Osteocyte (in vitro differentiated cells): ENCODE results near the genes PPARD, TEAD3 and CLPSL1.

DNA sequence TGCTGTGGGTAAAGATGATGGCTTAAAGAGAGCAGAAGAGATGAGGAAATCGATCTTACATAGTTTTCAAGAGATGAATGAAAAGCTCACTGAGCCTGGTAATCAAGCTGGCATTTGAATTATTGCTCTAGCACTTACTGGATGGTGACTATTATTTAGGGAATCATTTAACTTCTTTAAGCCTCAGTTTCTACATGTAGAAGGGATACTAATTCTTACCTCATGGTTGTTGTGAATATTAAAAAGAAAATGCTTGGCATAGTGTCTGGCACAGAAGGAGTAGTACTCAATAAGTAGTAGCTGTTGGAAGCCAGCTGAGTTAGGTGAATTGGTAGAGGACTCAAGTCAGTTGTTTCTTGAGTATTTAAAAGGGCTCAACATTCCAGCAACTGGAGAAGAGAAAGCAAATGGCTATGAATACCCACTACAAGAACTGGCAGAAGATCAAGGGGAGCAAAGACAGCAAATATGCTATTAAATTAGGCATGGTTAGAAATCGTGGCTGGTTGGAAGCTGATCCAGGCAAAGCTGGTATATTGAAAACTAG is 121.9 kb downstream of the ANKS1A start:
- PRO-cap: no peak

DNA sequence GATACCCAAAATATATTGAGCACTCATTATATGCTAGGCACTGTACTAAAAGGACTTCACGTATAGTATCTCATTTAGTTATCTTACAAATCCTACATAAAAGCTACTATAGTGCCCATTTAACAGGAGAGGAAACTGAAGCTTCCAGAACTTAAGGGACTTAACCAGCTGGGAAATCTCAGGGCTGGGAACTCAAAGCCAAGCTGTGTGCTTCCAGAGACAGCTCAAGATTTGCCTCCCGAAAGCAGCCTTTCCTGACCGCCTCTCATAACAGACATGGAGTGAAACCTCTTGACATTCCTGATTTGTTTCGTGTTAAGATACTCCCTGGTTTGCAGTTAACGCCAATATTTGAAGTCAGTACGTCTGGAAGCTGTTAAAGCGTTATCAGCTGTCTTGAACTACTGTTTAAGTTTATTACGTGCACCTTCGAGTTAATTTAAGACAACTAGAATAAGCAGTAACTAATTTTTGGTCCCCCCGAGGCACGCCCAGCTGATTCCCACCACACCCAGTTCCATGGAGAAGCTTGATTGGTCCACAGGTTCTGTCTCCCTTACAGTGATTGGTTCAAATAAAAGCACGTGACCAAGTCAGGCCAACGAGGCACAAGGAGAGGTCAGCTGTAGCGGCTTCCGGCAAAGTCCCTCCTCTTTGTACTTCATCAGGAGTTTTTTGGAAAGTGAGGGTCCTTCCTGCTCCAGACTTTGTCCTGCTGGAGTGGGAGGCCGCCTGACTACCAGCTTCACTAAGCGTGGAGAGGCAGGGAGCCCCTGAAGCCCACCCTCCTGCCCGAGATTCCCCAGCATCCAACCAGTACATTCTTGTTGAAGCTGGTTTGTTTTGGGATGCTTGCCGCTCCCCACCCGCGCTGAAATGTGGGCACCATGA is 8.9 kb upstream of the TCP11 start:
- PRO-cap: no peak

DNA sequence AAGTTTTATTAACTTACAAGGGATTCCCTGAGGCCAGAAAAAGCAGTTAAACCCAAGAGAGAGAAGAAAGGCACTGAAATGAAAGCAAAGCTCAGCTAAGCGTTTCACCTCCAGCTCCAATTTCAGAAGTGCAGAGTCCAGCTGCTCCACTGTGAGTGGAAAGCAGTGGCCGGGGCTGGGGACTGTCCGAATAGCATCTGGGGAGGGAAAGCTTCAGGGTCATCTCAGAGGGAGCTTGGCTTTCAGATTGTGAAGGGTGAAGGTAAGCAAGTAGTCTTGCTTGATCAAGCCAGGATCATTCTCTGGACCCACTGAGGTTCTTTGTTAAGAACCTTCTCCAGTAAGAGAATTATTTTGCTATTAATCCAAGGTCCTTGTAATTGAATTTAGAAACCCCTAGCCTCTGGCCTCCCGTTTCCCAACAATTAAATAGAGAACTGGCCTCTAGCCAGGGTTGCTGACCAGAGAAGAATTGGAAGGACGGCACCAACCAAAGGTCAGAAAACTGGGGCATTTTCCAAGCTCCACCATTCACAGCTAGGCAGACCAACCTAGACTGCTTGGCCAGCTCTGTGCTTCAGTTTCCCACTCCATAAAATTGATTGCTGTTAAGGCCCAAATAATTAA is 20.9 kb upstream of the TCP11 start:
- PRO-cap: no peak

DNA sequence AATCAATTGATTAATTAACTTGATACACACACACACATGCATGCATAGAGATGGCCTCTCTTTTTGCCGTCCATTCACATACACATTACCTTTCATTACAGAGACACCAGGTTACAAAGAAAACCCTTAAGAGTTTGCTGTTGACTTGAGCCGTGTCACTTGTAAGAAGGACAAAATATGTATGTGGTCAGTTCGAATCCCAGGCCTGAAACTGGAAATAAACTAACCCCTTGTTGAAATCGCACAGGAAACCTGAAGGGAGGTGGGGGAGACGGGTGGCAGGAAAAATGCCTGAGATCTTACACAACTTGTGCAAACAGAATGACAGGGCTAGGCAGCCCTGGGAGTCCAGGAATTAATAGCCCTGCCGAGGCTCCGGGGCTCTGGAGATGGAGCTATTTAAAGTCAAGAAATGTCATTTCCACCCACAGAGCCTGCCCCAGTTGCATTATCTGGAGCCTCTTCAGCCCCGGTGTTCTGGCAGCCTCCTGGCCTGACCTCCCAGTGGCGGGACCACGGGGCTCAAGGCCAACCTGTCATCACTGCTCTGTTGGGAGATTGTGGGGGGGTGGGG is 28.6 kb upstream of the SCUBE3 start:
- PRO-cap: no peak

DNA sequence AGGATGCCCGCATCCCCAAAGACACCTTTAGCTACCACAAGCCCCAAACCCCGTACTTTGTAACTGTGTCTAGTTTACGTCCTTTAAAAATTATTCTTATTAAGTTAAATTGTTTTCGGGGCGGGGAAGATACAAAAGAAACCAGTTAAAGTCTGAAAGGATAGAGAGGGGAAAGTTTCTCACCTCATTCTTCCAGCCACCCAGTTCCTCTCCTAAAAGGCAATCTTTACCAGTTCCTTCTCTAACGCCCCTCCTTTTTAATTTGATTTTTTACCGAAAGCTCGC is 1.1 kb upstream of the ZNF76 start:
- PRO-cap: no peak

GRCh38 chr6:35299491-35300110 is 2.0 kb downstream of the DEF6 start:
- PRO-cap: no peak

GRCh38 chr6:35302348-35303241 is 5.0 kb downstream of the DEF6 start:
- PRO-cap: no peak

- PRO-cap: no peak
Measured at GRCh38 chr6:35328121-35328588, 14.2 kb upstream of the PPARD start.

GRCh38 chr6:35342115-35342885 is at the start of gene PPARD:
PPARD (plus strand) TSS chr6:35342558.
- PRO-cap: unidirectional peak, plus-strand start at chr6:35342626

DNA sequence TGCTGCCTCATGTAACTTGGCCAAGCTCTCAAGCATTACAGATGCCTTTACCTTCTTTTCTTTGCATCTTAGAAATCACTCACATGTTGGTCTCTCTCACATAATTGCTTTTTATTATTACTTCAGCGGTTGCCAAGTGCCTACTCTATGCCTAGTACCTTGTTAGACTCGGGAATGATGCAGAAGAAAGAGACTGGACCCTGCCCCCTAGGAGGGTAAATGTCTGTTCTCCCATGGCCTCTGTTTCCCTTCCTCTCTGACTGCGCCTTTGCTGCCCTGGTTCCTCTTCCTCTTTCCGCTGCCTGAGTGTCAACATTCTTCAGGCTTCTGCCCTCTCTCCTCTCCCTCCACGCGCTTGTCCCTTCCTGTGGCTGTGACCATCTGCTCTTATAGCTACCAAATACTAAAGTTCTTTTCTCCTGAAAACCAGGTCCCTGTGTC is 28.7 kb downstream of the PPARD start:
- PRO-cap: no peak

DNA sequence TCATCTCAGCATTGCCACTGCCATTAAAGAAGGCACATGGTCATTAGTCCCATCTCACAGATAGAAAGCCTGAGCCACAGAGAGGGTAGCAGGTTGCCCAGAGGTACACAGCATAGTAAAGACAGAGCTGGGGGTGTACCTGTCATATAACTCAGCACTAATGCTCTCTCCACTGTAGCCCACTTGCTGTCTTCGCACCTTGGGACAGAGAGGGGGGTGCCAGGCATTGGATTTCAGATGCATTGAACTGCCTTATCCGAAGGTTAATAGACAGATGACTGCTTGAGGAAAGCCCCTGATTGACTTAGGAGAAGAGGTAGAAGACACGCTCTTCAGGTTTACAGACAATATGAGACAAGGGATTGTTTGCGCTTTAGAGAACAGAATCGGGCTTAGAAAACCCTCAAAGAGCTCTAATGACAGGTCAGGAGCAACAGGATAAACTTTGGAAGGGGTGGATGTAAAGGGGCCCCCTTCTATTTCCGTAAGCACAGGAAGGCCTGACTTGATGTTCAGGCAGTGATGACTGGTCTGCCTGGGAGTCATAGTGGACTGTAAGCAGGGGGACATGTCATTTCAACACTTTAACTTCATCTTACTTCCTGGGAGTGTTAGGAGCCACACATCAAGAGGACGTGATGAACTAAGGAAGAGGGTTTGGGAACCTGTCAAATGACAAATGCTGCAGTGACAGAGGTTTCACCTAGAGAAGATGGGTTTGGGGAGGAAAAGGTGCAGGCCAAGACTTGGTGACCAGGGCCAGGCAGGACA is 52.7 kb downstream of the PPARD start:
- PRO-cap: no peak

- PRO-cap: no peak
Measured at GRCh38 chr6:35425663-35426452, 26.3 kb upstream of the FANCE start.

DNA sequence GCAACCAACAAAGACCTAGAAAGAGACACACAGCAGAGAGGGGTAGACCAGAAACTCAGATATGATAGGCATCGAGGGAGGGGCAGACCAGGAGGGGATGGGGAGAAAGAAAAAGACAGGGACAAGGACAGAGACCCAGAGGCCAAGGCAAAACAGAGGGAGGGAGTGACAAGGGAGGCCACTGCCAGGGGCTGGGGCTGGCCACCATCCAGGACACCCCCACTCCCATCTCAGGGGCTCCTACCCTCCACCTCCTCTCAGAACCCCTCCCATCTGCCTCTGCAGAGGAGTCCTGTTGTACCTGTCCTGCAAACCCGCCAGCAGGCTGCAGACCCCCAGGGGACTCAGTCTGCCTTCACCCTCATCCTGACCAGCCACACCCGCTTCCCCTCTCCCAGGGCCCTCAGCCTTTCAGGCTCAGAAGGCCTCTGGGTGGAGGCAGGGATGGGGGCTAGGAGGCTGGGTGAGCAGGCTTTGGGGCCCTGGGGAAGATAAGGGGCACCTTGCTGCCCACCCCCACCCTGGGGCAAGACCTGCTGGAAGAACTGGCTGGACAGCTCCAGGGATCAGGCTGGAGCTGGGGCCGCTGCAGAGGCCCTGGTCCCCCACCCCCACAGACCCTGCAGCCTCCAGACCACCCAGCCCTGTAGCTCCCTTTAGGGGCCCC is 5.4 kb downstream of the TEAD3 start:
- PRO-cap: no peak

GRCh38 chr6:35496535-35497119 is at the start of gene TEAD3:
TEAD3 (minus strand) TSS chr6:35497079.
- PRO-cap: bidirectional peak, plus-strand start at chr6:35496722, minus-strand start at chr6:35496673; bidirectional peak, plus-strand start at chr6:35497201, minus-strand start at chr6:35497074

GRCh38 chr6:35497120-35497703 is 333 bp upstream of the TEAD3 start:
- PRO-cap: bidirectional peak, plus-strand start at chr6:35497201, minus-strand start at chr6:35497074; bidirectional peak, plus-strand start at chr6:35497396, minus-strand start at chr6:35497524

DNA sequence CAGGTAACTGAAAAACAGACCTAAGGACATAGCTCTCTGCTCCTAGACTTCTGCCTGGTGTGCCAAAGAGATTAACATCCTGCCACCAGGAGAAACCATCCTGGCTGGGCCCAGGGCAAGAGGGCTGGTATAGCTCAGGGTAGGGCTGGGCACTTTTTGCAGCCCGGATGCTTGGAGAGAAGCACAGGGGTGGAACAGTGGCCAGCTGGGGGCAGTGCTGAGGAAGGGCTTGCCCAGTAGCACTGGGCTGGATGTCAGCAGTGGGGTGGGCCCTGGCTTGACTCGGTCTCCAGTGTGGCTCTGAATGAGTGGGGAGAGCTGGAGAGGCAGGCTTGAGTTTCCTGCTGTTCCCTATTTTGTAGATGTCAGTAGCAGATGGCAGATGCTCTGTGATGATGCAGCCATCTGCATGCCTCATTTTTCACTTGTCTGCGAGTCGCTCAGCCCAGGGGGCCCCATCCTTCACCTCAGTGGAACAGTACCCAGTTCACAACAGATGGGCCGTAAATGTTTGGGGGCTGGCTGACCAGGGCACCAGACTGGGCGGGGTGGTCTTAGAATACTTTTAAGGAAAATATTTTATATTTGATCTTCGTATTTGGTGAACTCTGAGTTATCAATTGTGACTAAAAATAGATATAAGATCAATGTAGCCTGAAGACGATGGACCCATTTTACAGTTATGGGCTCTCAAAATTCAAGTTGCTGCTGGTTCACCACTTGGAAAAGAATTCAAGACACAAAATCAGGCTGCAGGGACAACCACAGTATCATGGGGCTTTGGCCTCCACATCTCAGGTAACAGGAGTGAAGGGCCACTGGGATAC is 56.5 kb upstream of the TULP1 start:
- PRO-cap: no peak

- PRO-cap: no peak
Measured at GRCh38 chr6:35618870-35619344, 69.8 kb downstream of the FKBP5 start.

GRCh38 chr6:35725045-35725402 is 11.8 kb upstream of the ARMC12 start:
- PRO-cap: no peak

DNA sequence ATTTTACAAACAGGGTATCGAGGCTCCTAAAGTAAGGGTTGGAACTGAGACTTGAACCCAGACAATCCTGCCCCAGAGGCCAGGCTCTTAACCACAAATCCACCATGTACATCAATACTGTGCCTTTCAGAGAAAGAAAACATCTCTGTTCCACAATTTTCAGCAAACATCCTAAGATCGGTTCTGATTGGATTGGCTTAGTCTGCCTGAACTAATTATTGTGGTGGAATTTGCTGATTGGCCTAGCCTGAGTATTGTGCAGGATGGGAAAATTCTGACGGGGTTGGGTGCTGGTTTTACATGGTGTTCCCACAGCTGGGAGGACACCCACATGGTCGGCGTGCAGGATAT is at the start of gene CLPSL1:
Gene CLPSL1 (plus strand): TSS at position 299 of the 351 bp plus-strand sequence.
- PRO-cap: no peak

- PRO-cap: no peak
Measured at GRCh38 chr6:35869089-35870152, 51.5 kb downstream of the SRPK1 start.